ENCODE measurements around a stretch of chr1.

DNA sequence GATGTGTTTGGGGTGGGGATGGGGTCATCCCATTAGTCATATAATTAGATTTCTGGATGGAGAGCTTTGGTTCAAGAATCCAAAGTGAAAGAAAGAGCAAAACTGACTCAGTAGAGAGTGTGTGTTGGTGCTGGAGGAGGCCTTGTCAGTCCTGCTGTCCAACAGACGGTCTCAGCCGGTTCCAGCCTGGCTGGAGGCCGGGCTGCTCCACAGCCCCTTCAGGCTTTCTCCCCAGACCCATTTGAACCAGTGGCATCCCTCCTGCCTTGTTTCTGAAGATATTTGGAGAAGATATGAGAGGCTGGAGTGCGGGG is 86.5 kb downstream of the LAMC2 start:
- PRO-cap = no peak
- RAMPAGE, long total RNA, 3 experiments = no peak in any of the 3 experiments

DNA sequence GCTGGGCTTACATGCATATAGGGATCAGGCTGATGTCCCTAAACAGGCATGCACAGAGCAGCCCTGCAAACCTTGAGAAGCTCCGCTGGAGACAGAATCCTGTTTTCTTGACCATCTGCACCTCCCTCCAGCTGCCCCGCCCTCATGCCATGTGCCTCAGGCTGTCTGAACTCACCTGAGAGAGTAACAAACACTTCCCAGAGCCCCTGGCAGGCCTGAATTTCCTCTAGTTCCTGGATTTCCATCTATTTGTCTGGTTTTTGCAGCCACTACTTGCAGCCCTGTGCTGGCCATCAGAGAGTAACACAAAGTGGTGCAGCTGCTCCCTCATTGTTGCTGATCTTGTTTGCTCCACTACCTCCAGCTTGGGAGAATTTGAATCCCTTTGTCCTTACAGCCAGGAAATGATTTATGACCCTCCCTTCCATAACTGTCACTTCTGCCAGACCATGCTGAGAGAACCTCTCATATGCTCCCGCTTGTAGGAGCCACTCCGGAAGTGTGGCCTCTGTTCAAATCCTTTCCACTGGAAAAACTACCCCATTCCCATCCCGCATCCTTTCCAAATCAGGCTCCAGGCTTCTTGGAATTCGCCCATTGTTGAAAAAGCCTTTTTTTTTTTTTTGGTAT is 113.6 kb downstream of the NMNAT2 start:
- PRO-cap = no peak
- RAMPAGE, long total RNA, 3 experiments = no peak in any of the 3 experiments

GRCh38 chr1:183311822-183312112 is 106.4 kb downstream of the NMNAT2 start:
- PRO-cap = no peak
- RAMPAGE, long total RNA, 3 experiments = no peak in any of the 3 experiments

GRCh38 chr1:183391707-183392376 is 26.3 kb downstream of the NMNAT2 start:
- PRO-cap = no peak
- RAMPAGE, long total RNA, 3 experiments = no peak in any of the 3 experiments

- PRO-cap = no peak
- RAMPAGE, long total RNA, 3 experiments = no peak in any of the 3 experiments
These were observed 7.0 kb downstream of the NCF2 start for GRCh38 chr1:183583334-183583583.

DNA sequence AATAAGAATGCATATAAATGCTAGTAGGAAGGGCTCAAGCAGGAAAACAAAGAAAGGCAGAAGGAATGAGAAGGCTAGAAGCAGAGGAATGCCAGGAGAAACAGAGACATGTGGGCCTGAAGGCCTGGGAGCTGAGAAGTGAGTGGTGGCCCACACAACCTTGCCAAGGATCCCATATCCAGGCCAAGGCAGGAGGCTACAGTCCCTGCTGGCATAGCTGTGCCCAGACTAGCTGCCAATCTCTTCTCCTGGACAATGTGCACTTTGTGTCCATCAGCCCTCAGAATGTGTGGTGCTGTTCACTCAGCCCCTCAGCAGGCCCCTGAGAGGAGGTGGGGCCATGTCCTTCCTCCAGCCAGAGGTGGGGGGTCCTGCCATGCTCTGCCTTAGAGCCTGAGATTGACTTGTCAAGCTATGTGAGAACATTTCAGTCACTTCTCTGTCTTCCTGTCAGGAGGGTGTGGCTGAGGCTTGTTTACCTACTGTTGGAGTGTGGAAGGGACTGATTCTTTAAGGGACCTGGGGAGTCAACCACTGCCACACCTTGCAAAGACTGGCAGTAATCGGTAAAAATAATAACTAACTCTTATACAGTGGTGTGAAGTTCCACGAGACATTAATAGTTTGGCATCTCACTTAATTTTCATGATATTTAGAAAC is 1.4 kb downstream of the NCF2 start:
- PRO-cap = no peak
- RAMPAGE, long total RNA, 3 experiments = no peak in any of the 3 experiments

GRCh38 chr1:183593343-183593936 is 3.2 kb upstream of the NCF2 start:
- PRO-cap = no peak
- RAMPAGE, long total RNA, 3 experiments = no peak in any of the 3 experiments

DNA sequence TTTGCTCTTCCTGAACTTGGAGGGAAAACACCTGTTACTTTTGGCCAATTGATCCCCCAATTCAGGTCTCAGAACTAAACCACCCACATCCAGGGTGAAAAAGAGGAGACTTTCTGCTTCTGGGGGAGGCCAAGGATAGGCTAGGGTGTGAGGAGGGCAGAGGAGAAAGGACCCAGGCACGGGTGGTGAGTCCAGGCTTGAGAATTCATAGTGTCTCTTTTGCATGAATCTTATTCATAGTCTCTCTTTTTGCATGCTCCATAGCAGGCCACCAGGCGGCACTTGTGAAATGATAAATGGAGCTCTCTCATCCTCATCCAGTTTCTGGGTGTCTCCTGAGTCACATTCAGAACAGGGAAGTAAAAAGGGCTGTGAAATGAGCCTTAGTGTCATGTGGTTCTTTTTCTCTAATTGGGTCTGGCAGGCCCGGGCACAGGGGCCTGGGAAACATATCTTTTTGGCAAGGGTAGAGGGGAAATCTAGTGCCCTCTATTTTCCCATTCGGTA is 18.9 kb upstream of the NCF2 start:
- PRO-cap = no peak
- RAMPAGE, long total RNA, 3 experiments = no peak in any of the 3 experiments

DNA sequence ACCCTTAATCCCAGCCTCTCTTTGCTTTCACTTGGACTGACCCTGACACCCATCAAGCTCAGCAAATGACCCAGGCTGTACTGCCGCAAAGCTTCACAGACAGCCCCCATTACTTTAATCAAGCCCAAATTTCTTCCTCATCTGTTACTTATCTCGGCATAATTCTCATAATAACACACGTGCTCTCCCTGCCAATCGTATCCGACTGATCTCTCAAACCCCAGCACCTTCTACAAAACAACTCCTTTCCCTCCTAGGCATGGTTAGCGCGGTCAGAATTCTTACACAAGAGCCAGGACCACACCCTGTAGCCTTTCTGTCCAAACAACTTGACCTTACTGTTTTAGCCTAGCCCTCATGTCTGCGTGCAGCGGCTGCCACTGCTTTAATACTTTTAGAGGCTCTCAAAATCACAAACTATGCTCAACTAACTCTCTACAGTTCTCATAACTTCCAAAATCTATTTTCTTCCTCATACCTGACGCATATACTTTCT is 18.6 kb downstream of the ARPC5 start:
- PRO-cap = no peak
- RAMPAGE, long total RNA, 3 experiments = no peak in any of the 3 experiments

- PRO-cap = no peak
- RAMPAGE, long total RNA, 3 experiments = no peak in any of the 3 experiments
These were observed 1.1 kb upstream of the ARPC5 start for GRCh38 chr1:183636712-183637093.

DNA sequence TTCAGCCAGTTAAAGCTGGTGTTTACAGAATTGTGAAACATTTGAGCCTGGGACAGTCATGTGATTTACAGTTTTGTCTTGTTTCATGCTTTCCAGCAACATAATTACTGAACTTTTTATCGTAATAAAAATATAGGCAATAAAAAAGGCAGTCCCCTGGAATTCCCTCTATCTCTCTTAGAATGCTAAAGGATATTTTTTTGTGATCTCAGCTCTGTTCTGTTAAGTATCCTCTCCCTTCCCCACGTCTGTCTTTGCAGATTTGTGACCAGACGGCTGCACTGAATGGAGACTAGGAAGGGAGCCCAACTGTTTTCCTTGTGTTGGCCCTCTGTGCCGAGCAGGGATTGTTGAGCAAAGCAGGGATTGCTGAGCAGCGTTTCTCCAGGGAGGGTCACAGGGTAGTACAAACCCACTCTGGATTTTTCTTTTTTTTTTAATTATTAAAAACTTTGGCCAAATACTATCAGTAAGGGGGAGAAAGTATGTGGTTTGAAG is 70.2 kb upstream of the RGL1 start:
- PRO-cap = no peak
- RAMPAGE, long total RNA, 3 experiments = no peak in any of the 3 experiments

- PRO-cap = no peak
- RAMPAGE, long total RNA, 3 experiments = no peak in any of the 3 experiments
These were observed 65.5 kb downstream of the RGL1 start for GRCh38 chr1:183870426-183870715.

DNA sequence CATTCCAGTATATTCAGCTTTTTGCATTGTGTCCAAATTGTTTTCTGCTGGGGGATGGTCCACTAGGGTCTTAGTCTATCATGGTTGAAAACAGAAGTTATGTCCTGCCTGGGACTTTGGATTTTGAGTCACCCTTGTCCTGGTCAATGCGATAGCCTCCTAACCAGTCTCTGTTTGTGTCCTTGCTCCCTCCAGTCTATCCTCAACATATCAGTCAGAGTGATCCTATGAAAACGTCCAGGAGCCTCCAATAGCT is 707 bp upstream of the TSEN15 start:
- PRO-cap = no peak
- RAMPAGE, long total RNA, 3 experiments = no peak in any of the 3 experiments

DNA sequence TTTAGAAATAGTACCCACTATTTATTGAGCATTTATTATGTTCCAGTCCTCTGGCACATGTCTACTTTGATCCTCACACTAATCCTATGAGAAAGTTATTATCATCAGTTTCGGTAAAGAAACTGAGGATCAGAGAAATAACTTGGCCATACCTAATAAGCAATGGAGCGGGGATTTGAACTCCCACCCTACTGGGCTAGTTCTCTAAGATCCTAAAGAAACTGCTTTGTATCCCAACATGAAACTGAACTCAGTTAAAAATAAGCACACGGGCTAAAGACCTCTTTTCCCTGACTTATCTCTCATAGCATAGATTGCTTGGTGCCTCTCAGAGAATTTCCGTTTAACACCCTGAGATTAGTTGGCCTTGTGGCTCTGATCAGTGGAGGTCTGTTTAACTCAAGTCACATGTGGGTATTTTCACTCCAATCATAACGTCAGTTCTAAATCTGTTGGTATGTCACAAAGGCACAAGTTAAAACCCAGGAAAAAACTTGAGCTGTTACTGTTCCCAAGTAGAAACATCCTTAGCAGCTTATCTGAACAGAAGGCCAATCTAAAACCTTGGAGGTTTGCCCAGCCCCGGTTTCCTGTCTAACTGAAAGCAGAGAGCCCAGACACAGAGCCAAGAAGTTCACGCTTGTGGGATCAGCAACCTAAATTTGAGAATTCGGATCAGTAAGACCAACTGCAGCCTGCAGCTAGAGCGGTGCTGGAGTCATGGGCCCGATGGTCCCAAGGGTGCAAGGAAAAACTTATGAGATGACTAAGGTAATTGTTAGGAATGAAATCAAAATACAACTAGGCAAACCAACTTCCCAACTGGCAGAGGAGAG is 90.4 kb upstream of the C1orf21 start:
- PRO-cap = bidirectional peak, plus-strand start at position 607 of the sequence, minus-strand start at position 392 of the sequence
- RAMPAGE, long total RNA, 3 experiments = no peak in any of the 3 experiments

GRCh38 chr1:184425621-184426275 is 38.9 kb downstream of the C1orf21 start:
- PRO-cap = no peak
- RAMPAGE, long total RNA, 3 experiments = no peak in any of the 3 experiments

DNA sequence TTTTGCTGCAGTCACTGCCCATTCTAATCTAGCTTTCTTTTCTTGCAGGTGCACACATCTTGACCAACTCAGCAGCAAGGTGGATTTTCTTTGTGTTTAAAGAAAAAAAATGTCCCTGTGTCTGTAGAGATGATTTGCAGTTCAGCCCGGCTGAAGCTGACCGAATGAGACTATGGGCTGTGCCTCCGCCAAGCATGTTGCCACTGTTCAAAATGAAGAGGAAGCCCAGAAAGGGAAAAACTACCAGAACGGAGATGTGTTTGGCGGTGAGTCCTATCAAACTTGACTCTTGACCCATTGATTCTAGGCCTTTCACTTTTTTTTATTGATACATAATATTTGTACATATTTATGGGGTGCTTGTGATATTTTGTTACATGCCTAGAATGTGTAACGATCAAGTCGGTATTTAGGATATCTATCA is 90.5 kb downstream of the C1orf21 start:
- PRO-cap = no peak
- RAMPAGE, long total RNA, 3 experiments = no peak in any of the 3 experiments

DNA sequence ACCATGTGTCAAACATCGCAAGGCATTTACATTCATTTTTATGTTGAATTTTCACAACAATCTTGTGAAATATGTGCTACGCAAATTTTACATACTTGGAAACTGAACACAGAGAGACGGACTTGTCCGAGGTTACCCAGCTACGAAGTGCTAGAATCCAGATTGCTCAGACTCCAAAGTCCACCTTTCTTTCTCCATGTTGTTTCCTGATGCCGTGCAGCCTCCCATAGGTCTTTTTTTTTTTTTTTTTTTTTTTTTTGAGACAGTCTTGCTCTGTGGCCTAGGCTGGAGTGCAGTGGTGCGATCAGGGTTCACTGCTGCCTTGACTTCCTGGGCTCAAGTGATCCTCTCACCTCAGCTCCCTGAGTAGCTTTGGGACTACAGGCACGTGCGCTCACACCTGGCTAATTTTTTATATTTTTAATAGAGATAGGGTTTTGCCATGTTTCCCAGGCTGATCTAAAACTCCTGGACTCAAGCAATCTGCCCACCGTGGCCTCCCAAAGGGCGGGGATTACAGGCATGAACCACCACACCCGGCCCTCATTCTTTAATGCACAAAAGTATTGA is 92.6 kb downstream of the C1orf21 start:
- PRO-cap = no peak
- RAMPAGE, long total RNA, 3 experiments = no peak in any of the 3 experiments

DNA sequence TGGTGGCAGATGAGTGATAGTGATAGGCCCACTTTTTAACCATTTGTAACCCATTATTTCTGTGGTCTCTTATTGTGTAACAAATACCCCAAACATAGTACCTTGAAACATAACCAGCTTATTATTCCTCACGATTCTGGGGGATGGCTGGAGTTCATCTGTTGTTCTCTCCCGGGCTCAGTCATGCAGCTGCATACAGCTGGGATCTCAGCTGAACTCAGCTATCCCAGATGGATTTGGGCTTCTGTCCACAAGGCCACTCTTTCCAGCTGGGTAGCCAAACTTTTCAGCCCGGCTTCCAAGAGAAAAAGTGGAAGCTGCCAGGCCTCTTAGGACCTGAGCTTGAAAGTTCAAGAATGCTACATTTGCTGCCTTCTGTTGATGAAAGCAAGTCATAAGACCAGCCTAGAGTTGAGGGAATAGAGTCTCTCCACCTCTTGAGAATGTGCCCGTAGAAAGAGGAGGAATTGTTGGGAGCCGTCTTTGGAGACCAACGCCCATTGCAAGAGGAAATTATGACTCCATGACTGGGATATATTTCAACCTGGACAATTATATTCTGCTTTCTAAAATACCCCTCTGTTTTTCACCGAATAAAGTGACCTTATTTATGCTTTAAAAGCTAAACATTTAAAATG is 95.3 kb downstream of the C1orf21 start:
- PRO-cap = no peak
- RAMPAGE, long total RNA, 3 experiments = no peak in any of the 3 experiments

DNA sequence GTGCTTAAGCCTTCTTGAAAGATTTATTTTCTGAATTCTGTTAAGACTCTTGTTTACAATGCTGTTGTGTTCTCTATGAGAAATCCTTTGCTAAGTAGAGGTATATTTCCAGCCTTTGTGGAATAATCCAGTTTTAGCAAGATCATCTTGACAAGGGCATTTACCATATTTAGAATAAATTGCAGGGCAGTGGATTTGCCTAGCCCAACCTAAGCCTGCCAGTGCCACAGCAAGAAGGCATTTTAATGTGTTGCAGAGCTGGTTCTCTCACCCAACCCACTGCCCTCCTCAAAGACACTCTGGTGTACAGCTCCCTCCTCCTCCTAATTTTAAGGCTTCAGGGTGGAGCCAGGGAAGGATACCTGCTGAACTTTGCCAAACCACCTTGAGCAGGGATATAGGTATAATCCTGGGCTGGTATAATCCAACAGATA is 174.1 kb downstream of the C1orf21 start:
- PRO-cap = no peak
- RAMPAGE, long total RNA, 3 experiments = no peak in any of the 3 experiments

DNA sequence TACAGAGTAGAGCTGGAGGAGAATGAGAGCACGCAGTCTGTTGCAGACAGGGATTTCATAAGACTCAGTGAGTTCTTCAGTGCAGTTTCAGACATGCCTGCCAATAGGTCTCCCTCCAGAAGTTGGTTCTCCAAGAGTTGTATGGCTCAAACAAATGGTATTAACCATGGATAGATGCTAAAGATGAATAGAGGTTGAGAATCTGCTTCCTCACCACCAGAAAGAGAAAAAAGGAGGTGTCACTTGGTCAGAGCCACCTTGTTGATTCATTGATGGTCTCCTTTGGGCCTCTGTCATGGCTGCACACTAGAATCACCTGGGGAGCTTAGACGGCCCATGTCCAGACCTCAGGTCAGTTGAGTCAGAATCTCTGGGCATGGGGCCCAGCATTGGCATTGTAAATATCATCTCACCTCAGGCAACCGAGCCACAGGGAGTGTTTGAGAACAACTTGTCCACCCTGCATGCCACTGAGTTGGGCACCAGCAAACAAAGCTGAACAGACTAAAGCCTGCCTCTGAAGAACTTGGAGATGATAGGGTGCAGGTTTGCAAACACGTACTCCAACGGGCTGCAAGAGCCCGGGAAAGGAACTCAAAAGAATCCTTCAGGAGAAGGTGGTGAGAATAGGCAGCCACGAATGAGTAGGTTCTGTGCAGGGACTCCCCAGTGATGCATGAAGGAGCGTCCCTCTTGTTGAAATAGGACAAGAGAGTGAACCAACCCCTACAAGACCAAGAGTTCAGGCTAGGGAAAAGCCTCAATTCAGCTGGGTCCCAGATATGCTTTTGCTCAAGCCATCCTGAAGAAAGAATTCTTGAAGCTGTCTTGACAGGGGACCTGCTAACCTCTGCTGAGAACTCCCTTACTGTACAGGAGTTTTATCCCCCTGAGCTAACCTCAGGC is 121.8 kb downstream of the EDEM3 start:
- PRO-cap = no peak
- RAMPAGE, long total RNA, 3 experiments = no peak in any of the 3 experiments